Measurements from ENCODE around the gene CD2.

GRCh38 chr1:115063212-115063609 lies 26.1 kb downstream of the TSPAN2 start:
- PRO-cap: no peak

GRCh38 chr1:115229220-115229419 lies 108.9 kb downstream of the NGF start:
- PRO-cap: no peak

- PRO-cap: no peak
Observed at GRCh38 chr1:115945661-115945897, 30.7 kb upstream of the SLC22A15 start.

- PRO-cap: bidirectional peak, plus-strand start at chr1:116152331, minus-strand start at chr1:116152124
Observed at GRCh38 chr1:116151908-116152504, 40.8 kb downstream of the MAB21L3 start.

GRCh38 chr1:116373734-116374347 lies 797 bp downstream of the ATP1A1 start:
- PRO-cap: bidirectional peak, plus-strand start at chr1:116374045, minus-strand start at chr1:116373955

GRCh38 chr1:116399404-116400511 lies 26.7 kb downstream of the ATP1A1 start:
- PRO-cap: no peak

- PRO-cap: unidirectional peak, minus-strand start at chr1:116489433
Observed at GRCh38 chr1:116489030-116489857, 81.6 kb downstream of the CD58 start.

GRCh38 chr1:116505944-116506386 lies 64.9 kb downstream of the CD58 start:
- PRO-cap: no peak

DNA sequence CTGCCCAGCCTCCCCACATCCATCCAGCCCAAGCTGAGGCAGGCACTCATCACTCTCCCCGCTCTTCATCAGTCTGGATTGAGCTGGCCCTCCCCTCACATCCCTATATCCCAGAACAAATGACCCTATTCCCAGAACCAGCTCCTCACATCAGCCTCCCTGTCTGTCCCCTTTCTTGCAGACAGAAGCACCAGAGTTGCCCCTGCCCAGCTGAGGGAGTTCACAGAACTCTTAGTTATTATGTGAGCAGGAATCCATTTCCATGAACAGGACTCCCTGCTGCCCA lies 897 bp upstream of the CD58 start:
- PRO-cap: no peak

- PRO-cap: bidirectional peak, plus-strand start at chr1:116754464, minus-strand start at chr1:116754353
Observed at GRCh38 chr1:116754029-116754770, at the start of gene CD2. CD2 (plus strand) TSS chr1:116754430.

DNA sequence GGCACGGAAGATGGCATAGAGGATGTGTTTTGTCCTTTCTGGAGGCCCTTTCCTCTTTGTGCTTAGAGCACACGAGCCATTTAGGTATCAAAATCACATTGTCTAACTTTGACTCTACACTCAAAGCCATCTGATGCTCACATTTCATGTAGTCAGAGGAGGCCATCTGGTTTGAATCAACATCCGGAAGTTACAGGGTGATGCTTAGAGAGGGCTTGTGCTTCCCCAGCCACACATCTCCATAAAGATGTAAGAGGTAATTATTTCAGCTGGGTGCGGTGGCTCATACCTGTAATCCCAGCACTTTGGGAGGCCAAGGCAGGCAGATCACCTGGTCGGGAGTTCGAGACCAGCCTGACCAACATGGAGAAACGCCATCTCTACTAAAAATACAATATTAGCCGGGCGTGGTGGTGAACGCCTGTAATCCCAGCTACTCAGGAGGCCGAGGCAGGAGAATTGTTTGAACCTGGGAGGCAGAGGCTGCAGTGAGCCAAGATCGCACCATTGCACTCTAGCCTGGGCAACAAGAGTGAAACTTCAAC lies 12.9 kb downstream of the CD2 start:
- PRO-cap: no peak

DNA sequence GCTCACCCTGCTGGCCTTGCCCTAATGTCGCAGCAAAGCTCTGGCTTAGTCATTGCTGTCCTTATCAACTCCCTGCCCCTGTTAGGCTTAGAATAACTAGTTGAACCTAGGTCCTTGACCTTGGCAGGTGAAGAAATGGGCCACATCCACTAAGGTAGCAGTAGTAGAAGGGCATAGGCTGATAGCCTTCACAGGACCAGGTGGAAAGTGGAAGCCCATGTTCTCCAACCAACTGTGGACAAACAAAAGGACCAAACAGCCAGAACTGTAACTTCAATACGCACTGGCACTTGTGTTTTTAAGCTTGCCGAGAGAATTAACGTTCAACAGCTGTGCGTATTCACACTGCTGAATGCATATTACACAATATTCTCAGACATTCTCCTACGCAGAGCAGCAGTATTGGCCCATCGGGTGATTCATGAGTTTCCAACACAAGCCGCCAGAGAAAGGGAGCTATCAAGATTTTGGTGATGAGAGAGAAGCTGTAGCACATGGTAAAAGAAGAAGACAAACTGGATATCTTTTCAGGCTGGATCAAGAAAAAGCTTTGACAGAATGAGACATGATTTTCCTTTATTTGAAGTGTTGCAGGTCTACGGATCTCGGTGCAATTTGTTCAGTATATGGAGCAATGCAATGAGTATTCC lies 27.6 kb upstream of the PTGFRN start:
- PRO-cap: no peak

DNA sequence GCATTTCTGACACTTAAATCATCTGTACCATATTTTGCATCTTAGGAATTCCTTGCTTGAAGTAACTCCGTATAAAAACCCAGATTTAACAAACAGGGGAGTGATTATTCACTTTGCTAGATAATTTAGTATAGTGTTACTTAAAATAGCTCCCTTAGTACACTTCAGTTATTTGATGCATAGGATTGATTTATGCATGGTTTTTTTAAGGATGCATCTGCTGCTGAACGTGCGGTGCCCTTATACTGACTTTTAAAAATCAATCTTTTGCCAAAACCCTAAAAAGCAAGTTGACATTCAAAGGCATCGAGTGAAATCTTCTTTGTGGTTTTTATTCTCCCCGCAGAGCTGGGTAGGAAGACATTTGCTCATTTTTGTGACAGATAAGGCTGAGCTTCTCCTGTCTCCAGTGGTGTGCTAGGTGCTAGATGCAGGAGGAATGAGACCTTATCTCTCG lies 15.3 kb upstream of the CD101 start:
- PRO-cap: no peak

- PRO-cap: no peak
Observed at GRCh38 chr1:116987851-116988671, 13.5 kb upstream of the CD101 start.

DNA sequence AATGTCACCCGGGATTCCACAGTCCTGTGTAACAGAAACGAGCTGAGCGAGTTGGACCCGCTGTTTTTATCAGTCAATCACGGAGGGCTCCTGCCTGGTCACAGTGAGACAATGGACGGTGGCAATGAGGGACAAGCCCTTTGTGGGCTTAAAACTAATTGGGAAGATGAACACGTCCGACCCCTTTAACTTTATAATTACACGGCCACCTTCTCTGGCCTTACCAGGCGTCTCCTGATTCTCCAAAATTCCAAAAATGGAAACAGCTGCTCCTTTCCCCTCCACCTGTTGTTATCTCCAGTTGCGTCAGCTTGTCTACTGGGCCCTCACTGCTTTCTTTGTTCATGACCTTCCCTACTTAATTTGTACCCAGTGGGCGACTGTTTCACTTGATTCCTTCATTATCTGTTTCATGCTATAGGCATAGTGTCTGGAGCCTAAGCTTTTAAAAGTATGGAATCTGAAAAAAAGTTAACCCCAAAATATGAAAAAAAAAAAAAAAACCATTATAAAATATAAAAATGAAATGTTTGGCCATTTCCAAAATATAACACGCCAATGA lies 1.1 kb upstream of the TRIM45 start:
- PRO-cap: no peak

DNA sequence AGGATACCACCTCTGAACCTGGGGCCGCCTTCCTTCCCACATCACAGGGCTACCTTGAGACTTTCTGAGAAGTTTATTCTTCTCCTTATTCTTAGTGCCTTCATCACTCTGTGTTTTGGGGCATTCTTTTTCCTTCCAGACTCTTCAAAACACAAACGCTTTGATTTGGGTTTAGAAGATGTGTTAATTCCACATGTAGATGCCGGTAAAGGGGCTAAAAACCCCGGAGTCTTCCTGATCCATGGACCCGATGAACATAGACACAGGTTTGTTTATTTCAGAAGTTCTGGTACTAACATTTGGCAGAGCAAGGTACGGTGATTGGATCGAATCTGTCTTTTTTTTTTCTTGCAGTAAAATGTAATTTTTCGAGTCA lies 959 bp downstream of the MAN1A2 start:
- PRO-cap: no peak

DNA sequence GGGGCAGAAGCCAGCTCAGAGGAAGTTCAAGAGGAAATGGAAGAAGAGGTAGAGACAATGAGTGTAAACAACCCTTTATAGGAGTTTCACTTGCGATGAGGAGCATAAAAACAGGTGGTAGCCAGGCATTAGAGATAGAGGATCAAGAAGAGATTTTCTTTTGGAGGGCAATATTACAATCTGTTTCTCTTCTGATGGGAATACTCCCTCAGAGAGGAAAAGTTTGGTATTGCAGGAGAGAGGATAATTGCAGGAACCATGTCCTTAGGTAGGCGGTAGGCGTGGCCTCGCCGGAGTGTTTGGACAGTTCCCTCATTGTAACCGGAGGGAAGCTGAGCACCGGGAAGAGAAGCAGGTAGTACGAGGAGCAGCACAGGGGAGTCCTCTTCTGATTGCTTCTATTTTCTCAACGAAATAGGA lies 68.4 kb upstream of the TENT5C start:
- PRO-cap: no peak

GRCh38 chr1:117592117-117592854 lies 13.6 kb upstream of the TENT5C start:
- PRO-cap: no peak

DNA sequence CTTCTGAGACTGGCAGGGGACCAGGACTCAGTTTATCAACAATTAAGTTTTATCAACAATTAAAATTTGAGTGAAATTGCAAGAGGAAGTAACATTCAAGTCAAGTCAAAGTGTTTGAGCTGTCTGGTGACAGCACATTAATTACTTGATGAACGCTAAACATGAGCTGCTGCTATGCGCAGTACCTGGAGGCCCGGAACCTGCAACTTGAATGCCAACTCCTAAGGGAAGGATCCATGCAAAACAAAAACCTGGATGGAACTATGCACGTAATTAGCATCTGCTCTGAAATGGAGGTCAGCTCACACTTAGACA lies 6.5 kb downstream of the TENT5C start:
- PRO-cap: no peak

DNA sequence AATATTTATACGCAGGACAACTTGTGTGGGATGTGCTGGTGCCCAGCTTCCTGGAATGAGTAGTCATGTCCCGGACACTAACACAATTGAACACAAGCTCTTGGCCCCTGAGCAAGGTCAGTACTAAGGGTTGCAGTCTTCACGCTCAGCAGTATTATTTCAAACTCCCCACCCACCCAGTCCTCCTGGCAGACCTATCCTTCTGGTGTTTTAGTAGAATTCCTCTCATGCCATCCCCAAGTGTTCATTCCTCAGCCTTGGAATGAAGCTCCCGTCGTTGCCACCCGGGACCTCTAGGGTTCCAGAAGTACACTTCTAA lies 24.2 kb downstream of the TENT5C start:
- PRO-cap: no peak

All from bile duct (tissue), 1 donor.